Mucosa of descending colon (tissue), 1 donor: ENCODE measurements around the genes CASKIN1 and ELOB.

DNA sequence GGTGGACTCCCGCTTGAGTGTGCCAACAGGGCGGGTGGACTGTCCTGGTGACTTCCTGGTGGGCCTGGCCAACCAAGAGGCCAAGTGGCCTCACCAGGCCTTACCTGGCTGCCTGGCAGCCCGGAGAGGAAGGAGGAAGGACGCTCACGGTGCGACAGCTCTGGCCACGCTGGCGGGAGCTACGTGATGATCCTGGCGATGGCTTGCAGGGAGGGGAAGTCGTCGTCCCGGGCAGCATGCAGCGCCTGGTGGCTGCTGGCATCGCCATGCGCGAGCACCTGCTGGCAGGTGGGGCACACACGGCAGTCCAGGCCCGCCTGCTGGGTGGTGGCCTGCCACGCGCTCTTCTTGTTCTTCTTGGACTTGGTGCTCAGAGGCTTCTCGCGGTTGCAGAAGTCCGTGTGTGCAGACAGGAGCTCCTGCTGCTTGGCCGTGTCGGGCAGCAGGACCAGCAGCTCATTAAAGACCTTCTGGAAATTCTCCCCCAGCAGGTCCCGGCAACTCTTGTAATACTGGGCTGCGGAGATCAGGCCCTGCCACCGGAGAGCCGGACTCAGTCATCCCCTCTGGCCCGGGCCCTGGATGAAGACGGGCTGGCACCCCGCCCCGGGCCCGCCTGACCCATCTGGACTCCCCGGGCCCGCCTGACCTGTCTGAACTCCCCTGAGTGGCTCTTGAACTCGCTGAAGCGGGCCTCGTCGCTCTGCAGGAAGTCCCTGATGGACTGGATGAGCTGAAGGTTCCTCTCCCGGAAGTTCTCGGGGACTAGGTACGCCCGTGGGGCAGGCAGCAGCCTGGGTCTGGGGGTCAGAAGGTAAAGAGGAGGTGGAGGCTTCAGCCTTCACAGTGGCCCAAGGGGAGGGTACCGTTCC, 8.5 kb downstream of the SYNGR3 start:
- PRO-cap = no peak

DNA sequence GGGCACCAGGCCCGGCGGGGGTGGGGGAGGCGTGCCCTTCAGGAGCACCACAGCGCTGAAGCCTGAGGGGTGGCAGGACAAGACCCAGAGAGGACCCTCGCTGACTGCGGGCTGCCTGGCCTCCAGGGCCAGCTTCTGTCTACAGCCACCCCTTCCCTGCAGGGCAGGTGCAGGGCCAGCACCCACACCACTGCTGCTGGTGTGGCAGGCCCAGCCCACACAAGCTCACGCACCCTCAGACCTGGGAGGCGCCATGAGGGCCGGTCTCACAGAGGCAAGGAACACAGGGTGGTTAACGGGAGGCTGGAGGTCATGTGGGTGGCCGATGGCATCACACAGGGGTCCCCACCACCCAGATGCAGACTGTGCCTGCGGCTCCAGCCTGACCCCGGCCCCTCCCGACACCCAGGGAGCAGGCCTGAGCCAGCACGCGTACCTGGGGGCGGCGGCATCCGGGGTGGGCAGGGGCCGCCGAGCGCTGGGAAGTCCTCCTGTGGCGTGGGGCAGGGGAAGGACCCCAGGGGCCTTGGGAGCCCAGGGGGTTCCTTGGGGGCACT, 9.4 kb downstream of the SYNGR3 start:
- PRO-cap = no peak

DNA sequence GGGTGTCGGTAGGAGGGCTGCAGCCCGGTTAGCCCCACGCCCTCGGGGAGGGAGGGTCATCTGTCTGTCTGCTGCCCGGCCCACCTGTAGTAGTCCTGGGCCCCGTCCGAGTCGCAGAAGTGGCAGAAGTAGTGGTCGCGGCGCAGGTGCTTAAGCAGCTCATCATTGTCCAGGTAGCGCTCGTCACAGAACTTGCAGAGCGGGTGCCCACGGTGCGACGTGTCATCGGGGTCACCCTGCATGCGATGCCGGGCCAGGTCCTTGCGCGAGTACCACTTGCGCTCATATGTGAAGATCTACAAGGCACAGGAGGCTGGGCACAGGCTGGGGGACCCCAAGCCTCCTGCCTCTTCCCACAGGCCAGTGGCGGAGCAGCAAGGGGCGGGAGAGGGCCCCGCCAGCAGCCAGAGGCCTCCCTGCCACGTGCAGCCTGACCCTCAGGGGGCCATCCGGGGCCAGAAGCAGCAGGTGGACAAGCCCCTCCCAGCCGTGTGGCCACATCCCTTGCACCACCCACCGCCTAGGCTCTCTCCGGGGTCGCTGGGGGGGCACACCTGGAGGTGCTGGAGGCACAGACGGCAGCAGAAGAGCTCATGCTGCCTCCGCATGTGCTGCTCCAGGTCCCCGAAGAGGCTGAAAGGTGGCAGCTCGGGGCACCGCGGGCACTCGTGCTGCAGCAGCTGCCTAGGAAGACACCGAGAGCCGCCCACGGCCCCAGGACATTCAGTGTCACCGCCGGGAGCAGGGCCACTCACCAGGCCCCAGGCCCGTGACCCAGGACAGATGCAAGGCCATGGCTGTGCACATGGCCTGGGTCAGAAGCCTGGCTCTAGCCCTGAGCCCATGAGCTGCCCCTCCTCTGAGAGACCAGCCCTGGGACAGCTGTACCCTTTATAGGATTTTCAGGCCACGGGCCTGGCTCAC, 12.9 kb downstream of the SYNGR3 start:
- PRO-cap = no peak

DNA sequence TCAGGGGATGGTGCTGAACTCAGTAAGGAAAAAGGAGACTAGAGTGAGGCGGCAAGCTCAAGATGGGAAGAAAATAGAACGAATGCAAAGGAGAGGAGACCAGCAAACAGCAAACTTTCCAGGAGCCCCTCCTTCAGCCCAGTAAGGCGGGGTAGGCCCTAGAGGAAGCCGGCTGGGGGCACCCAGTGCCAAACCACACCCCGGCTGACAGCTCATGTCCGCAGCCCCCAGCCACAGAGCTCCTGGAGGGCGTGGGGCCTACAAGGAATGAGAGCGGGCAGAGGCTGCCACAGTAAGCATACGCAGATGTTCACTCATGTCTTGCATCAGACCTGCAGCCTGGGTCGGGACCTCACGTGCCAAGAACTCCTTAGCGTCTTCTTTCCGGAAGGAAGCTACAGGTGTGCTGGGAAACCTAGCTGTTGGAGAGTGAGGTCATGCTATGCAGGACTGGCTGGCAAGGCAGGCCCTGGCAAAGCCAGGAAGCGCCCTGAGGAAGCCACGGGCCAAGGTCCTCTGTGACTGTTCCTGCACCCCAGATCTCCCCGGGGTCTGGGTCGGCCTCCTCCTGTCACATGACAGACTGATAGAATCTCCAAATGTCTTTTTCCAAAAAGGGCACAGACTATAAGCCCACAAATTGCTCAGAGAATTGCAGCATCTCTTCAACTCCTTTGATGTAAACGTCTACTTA, 11.6 kb upstream of the NPW start:
- PRO-cap = unidirectional peak, plus-strand start at position 426 of the sequence; unidirectional peak, plus-strand start at position 481 of the sequence; unidirectional peak, plus-strand start at position 538 of the sequence

DNA sequence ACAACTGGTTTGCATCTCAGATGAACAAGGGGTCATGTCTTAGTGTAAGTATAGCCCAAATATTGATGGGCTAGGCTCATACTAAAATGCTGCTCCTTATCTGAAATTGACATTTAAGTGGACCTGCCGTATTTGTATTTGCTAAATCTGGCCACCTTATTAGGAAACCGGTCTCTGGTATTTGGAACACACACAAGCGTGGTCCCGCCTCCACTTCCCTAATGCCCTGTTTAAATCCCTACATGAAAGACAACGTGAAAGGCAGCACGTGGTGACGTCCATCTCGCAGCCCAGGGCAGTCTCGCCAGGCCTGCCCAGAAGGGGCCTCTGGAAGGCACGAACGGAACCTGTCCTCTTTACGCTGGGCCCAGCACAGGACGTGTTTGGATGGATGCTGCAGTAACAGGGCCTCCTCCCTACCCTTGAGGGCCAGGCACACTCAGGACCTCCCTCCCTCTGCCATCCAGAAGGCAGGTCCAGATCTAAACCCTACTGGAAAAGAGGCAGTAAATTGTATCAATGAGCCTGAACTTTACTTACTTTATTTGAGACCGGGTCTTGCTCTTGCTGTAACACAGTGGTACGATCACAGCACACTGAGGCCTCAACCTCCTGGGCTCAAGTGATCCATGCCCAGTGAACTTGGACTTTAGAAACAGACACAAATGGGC, 9.4 kb upstream of the NPW start:
- PRO-cap = unidirectional peak, minus-strand start at position 223 of the sequence

DNA sequence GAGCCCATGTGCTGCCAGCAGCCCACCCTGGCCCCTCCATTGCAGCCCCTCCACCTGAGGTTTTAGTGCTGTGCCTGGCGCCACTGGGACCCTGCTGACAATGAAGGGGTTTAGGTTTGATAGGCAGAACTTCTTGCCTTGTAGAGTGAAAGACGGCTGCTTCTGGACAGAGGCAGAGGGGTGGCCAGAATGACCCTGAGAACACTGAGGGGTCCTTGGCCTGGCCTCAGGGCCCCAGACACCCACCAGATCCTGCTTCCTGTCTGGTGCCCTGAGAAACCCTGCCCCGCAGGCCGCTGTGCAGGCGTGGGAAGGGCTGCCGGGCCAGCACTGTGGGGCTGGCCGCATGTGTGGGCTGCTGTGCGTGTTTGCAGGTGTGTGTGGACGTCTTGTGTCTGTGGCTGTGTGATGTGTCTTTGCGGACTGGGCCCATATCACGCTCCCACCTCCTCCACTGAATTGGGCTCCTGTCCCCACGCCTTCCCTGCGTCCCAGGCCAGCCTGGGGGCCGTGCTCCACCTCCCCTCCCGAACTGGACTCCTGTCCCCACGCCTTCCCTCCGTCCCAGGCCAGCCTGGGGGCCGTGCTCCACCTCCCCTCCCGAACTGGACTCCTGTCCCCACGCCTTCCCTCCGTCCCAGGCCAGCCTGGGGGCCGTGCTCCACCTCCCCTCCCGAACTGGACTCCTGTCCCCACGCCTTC, 7.3 kb downstream of the NHERF2 start:
- PRO-cap = no peak

- PRO-cap = no peak
Measured at GRCh38 chr16:2105663-2106251, 29.9 kb downstream of the PKD1 start.

- PRO-cap = no peak
Measured at GRCh38 chr16:2196104-2197152, at the start of gene CASKIN1. TSS of gene CASKIN1 (minus strand) at chr16:2196605.

DNA sequence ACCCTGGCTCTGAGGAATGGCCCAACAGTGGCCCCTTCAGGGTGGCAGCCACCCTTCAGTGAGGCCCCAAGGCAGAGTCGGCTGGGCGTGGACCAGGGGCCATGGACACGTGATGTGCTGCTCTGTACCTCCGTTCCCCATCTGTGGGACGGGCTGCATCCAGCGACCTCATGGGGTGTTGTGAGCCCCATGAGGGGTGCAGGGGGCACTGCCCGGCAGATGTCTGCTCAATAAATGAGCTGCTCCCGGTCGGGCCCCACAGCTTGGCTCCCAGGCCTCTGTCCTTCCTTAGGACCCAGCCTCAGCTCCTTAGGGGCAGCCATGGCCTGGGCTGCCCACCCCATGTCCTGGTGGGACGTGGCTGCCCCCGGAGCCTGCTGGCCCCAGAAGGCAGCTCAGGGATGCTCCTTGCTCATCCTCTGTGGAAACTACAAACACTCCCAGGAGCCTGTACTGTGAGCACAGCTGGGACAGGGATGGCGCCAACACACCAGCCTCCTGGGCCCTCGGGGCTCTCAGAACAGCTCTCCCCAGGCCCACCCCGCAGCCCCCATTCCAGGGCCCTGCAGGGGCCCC, 2.3 kb downstream of the DNASE1L2 start:
- PRO-cap = no peak

- PRO-cap = no peak
Measured at GRCh38 chr16:2263026-2263868, 4.7 kb downstream of the RNPS1 start.

DNA sequence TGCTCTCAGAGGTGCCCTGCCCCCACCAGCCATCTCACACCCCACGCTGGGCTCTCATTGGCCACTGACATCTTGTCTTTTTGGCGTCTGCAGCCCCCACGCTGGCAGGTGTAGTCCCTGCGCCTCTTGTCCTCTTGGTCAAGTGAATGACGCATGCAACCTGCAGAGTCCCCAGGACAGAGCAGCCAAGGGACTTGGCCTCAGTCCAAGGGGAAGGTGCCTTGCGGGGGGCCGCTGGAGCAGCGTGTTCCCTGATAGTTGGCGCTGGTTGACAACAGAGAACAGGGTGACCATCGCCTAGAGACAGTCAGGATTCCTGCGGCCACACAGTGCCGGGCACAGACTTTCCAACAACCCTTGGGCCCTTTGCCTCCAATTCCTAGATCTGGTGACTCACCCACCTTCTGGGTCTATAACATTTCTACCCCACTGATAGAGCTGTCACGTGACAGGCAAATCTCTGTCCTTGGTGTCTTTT, 12.1 kb upstream of the TEDC2 start:
- PRO-cap = no peak

- PRO-cap = unidirectional peak, minus-strand start at chr16:2475473; unidirectional peak, minus-strand start at chr16:2475513
Measured at GRCh38 chr16:2475345-2476006, 549 bp downstream of the TBC1D24 start.

DNA sequence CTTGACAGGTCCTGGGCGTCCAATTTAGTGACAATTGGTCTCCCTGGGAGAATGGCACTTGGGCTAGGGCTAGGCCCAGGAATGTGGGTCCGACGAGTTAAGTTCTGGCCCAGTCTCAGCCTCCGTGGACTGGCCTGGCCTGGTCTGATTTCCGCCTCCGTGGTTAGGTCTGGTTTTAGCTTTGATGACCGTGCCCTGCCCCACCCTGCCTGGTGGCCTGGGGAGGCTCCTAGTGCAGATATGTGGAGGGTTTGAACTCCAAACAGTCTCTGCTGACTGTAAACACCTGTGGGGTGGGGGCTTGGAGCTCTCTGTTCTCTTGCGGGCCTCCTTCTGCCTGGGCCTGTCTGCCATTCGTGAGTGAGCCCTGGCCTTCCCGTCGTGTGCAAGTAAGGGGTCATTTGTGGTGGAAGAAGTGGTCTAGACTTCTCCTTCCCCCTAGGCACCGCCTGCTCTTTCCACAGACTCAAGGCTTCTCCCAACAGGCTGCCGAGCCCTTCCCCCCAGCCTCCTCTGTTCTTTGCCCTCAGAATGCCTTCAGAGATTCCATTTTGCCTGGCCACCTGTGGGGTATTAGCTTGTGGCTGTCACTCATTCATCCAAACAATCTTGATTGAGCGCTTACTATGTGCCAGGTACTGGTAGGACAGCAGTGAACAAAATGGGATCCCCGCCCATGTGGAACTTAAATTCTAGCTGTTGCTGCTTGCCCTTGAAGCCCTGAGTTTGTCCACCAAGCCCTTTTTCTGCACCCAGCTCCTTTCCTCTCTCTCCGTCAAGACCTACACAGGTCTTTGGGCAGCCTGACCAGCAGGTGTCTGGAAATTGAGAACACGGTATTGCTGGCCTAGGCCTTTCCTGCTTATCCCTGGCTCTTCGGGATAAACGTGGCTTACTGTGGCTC, 1.6 kb downstream of the ATP6V0C start:
- PRO-cap = unidirectional peak, minus-strand start at position 146 of the sequence; bidirectional peak, plus-strand start at position 543 of the sequence, minus-strand start at position 387 of the sequence

DNA sequence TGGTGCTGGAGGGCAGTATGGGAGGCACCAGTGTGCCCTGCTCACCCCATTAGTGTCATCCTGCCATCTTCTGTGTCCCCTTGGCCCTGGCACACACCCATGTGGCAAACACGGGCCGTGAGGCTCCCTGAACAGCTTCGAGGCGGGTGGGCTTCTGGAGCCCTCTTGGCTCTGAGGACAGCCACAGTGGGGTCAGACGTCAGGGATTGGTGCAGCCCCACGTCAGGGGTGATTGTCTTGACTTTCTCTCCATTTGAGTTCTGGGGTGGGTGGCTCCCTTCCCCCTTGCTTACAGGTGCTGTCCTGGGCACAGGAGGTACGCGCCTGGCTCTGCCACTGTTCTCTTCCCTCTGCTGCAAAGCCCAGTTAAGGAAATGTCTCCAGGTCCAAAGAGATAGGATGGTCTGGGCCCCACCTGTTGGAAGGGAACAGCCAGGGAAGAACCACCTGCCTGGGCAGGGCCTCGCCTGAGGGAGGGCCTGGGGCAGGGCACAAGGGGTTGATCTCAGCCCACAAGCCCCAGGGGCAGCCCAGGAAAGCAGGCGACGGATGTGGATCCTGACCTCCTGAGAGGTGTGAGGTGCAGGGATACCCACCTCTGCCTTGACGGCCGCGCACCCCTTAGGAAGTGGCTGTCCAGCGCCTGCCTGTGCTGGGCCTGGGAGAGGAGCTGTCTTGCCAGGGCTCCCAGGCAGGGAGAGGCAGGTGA, 765 bp downstream of the CEMP1 start:
- PRO-cap = no peak

- PRO-cap = no peak
Measured at GRCh38 chr16:2551336-2551827, 13.6 kb downstream of the PDPK1 start.

DNA sequence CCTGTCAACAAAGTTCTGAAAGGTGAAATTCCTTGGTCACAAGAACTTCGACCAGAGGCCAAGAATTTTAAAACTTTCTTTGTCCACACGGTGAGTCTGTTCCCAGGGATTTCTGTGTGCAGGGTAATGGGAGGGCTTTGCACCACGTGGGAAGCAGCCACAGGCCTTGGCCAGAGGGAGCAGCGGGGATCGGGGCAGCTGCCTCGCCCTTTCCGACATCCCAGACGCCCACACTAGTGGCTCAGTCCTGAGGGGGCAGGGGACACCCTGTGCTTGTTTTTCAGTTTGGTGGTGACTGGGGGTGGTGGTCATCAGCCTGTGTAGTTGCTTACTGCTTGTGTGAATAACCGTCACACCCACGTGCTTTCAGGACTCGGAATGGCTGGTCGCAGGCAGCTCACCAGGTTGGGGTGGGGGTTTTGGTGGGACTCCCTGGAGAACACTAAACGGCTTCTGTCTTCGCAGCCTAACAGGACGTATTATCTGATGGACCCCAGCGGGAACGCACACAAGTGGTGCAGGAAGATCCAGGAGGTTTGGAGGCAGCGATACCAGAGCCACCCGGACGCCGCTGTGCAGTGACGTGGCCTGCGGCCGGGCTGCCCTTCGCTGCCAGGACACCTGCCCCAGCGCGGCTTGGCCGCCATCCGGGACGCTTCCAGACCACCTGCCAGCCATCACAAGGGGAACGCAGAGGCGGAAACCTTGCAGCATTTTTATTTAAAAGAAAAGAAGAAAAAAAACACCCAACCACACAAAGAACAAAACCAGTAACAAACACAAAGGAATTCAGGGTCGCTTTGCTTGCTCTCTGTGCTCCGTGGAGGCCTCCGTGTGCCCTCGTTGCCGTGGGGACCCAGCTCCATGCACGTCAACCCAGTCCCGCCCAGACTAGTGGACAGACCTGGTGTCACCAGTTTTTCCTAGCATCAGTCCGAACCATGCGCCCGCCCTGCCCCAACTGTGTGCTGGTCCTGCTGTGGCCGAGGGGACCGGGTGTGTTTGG, 59.7 kb downstream of the PDPK1 start:
- PRO-cap = no peak

DNA sequence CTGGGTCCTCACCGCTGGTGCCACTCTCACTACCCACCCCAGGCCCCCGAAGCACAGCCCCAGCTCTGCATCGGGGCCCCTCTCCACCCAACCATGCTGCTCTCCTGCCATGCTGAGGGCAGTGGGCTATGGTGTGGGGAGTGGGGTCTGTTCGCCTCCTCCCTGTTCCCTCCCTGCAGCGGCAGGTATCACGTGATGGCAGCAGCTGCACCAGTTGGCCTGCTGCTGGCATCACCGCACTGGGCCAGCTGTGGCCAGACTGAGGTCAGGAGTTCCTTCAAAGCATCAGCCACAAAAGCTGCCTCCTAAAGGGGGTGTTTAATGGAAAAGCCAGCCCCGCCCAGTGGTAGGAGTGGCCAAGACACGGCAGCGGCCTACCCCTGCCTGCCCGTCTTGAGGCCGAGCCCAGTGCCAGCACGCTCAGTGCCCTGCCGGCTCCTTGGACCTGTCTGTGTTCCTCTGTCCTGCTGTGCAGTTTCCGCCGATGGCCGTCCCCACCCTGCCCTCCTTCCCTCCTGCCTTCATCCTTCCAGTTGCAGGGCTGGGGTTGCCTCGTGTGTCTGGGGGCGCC, 10.9 kb downstream of the KCTD5 start:
- PRO-cap = no peak

GRCh38 chr16:2707251-2708322, 12.4 kb downstream of the PRSS27 start:
- PRO-cap = no peak

DNA sequence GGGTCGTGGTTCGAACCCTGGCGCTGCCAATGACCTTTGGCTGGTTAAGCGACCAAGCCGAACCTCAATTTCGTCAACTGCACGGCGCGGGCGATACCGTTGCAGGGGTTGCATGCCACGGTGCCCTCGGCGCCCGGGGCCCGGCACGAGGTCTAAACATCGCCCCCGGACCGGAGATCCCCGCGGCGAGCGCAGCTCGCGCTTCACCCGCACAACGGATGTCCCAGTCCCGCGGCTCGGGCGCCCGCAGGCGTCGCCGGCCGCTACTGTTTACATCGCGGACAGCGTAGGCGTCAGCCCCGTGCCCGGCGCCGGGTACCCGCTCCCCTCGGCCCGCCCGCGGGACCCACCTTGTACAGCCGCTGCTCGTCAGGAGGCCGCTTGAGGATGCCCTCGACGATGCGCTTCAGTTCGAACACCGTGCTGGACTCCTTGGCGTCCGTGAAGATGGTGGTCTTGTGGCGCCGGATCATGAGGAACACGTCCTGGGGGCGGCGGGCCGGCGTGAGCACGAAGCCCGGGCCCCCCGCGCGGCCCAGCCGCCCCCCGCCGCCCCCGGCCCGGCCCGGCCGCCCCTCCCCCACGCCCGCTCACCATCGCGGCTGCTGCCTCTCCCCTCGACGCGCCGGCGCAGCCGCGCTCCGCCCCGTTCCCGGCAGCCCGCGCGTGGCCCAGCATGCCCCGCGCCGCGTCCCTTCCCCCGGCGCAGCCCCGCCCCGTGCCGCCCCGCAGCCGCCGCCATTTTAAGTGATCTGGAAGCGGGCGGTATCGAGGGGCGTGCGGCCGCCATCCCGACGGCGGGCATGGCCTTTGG, at the start of gene ELOB:
TSS of gene ELOB (minus strand) at position 638 of the 814 bp plus-strand sequence.
- PRO-cap = unidirectional peak, plus-strand start at position 212 of the sequence; bidirectional peak, plus-strand start at position 746 of the sequence, minus-strand start at position 632 of the sequence

GRCh38 chr16:2835663-2836863, 6.0 kb downstream of the ZG16B start:
- PRO-cap = bidirectional peak, plus-strand start at chr16:2835924, minus-strand start at chr16:2835777; unidirectional peak, plus-strand start at chr16:2836117; bidirectional peak, plus-strand start at chr16:2836417, minus-strand start at chr16:2836412